Vermiform appendix (tissue), 1 donor: ENCODE results near the gene PER3.

DNA sequence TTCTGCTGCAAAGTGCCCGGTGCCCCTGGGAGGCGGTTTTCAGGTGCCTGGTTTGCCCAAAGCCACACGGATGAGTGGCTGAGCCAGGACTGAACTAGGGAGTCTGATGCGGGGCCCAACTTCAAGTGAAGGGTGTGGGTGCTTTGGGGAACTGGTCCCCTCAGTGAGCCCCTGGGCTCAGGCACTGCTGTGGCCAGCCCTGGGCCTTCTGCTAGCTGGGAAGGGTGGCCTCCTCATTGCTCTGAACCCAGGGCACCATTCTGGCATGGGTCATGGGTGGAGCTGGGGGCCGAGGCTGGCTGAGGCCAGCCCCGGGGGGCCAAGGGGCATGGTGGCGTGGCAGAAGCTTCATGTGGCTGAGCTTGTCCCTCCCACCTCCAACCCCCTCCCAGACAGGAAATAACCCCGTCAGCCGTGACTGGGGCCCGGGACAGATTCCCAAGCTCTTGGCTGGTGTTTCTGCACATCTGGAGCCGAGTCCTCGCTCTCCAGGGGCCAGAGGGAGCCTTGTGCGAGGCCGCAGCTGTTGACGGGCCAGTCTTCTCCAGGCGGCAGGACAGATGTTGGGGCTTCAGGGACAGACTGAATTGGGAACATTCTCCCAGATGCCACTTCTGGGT lies 2.0 kb upstream of the GPR153 start:
- PRO-cap, result no peak

- PRO-cap, result no peak
Observed at GRCh38 chr1:6273142-6273815, 12.4 kb upstream of the GPR153 start.

GRCh38 chr1:6275967-6276981 lies 15.4 kb upstream of the GPR153 start:
- PRO-cap, result unidirectional peak, minus-strand start at chr1:6276540

- PRO-cap, result no peak
Observed at GRCh38 chr1:6427582-6428532, 3.3 kb downstream of the ESPN start.

- PRO-cap, result no peak
Observed at GRCh38 chr1:6447632-6448712, 18.0 kb downstream of the TNFRSF25 start.

GRCh38 chr1:6450638-6451559 lies 15.1 kb downstream of the TNFRSF25 start:
- PRO-cap, result no peak

DNA sequence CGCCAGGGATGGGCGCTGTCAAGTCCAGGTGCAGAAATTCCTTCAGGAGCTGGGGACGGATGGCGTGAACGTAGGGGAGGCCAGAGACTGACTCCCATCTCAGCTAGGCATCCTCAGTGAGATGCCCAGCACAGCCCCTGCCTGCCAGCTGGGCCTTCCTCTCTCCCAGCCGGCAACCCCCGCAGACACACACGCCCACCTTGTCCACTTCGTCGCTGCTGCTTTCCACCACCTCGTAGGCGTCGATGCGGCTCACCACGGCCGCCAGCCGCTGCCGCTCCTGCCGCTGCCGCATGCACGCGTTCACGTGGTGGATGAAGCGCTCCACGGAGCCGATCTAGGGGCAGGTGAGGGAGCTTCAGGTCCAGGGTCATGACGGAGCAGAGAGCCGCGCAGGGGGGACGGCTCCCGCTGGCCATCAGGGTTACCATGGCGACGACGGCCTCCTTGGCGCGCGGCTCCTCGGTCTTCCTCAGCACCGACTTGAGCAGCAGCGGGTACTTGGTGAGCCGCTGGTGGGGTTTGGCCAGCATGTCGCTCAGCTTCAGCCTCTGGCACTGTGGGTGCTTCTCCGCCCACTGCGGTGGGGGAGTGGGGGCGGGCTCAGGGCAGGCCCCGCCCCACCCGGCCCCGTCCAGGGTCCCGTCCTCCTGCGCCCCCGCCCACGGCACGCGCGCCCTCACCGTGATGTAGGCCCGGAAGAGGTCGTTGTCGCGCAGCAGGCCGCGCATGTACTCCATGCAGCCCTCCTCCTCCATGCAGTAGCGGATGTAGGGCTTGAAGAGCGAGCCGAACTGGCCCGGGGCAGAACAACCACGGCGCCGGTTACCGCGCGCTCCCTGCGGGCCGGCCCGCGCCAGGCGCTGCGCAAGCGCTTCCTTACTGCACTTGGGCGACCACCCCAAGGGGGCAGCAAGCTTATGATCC lies 4.6 kb upstream of the TNFRSF25 start:
- PRO-cap, result no peak

DNA sequence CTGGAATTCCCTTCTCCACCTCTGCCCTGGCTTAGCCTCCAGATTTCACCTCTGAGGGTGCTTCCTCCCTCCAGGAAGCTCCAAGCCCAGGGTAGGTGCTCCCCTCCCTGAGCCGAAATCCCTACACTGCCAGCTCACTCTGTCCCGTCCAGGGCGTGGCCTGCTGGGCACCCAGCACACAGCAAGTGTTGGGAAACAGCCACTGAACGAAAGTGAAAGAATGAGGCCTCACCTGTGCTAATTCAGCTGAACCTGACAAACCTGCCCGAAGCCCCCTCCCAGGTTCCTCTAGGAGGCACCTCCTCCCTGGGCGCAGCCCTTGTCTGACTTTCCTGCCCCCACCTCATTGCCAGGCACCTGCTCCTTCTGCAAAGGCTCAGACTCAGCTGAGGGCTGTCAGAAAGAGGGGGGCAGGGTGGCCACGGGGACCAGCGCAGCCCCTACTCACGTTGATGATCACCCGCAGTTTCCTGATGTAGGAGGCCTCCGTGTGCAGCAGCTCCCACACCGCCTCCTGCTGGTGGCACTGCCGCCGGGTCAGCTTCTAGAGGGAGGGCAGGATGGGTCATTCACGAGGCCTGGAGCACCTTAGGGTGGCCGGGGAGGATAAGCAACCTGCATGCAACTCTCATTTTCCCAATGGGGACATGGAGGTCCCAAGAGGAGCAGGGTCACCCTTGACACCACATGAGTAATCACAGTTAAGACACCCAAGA lies 6.3 kb upstream of the TNFRSF25 start:
- PRO-cap, result no peak

- PRO-cap, result no peak
Observed at GRCh38 chr1:6501722-6503224, 10.8 kb upstream of the PLEKHG5 start.

DNA sequence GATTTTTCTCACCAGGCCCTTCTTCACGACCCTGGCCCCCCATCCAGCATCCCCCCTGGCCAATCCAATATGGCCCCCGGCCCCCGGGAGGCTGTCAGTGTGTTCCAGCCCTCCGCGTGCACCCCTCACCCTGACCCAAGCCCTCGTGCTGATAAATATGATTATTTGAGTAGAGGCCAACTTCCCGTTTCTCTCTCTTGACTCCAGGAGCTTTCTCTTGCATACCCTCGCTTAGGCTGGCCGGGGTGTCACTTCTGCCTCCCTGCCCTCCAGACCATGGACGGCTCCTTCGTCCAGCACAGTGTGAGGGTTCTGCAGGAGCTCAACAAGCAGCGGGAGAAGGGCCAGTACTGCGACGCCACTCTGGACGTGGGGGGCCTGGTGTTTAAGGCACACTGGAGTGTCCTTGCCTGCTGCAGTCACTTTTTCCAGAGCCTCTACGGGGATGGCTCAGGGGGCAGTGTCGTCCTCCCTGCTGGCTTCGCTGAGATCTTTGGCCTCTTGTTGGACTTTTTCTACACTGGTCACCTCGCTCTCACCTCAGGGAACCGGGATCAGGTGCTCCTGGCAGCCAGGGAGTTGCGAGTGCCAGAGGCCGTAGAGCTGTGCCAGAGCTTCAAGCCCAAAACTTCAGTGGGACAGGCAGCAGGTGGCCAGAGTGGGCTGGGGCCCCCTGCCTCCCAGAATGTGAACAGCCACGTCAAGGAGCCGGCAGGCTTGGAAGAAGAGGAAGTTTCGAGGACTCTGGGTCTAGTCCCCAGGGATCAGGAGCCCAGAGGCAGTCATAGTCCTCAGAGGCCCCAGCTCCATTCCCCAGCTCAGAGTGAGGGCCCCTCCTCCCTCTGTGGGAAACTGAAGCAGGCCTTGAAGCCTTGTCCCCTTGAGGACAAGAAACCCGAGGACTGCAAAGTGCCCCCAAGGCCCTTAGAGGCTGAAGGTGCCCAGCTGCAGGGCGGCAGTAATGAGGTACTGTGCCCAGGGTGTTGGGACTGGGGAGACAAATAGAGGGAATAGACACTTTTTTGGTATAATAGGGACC lies 859 bp downstream of the ZBTB48 start:
- PRO-cap, result no peak

- PRO-cap, result bidirectional peak, plus-strand start at chr1:6603584, minus-strand start at chr1:6603691; bidirectional peak, plus-strand start at chr1:6603816, minus-strand start at chr1:6603793
Observed at GRCh38 chr1:6603176-6603927, 683 bp upstream of the KLHL21 start.

GRCh38 chr1:6637962-6638946 lies 13.6 kb downstream of the THAP3 start:
- PRO-cap, result unidirectional peak, minus-strand start at chr1:6638320

GRCh38 chr1:6841077-6841891 lies 56.0 kb downstream of the CAMTA1 start:
- PRO-cap, result no peak

GRCh38 chr1:7149305-7149966 lies 364.2 kb downstream of the CAMTA1 start:
- PRO-cap, result no peak

DNA sequence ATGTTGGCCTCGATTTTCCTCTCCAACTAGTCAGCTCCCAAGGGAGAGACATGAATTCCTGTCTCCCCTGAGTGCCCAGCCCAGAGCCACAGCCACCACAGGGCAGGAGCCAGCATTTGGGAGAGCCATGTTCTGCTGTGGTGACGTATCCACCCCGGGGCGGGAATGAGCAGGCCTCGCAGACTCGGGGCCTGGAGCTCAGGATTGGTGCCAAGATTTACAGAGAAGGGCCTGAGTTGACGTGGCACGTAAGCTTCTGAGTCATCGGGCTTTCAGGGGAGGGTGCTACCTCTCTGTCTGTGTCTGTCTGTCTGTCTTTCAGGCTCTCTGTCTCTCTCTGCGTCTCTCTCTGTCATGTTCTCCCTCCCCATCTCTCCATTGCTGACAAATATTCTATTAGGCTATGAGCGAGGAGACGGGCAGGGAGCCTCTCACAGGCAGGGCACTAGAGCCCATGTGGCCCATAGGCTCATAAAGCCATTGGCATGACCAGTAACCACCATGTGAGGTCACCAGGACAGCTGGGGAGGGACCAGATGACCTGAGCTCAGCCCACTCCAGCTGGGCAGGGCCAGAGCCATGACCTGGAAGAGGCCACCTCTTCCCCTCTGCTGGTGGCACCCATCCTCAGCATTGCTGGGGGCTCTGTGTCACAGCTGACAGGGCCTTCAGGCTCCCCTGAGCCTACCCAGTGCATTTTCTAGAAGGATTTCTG lies 300.1 kb upstream of the VAMP3 start:
- PRO-cap, result bidirectional peak, plus-strand start at position 330 of the sequence, minus-strand start at position 167 of the sequence

DNA sequence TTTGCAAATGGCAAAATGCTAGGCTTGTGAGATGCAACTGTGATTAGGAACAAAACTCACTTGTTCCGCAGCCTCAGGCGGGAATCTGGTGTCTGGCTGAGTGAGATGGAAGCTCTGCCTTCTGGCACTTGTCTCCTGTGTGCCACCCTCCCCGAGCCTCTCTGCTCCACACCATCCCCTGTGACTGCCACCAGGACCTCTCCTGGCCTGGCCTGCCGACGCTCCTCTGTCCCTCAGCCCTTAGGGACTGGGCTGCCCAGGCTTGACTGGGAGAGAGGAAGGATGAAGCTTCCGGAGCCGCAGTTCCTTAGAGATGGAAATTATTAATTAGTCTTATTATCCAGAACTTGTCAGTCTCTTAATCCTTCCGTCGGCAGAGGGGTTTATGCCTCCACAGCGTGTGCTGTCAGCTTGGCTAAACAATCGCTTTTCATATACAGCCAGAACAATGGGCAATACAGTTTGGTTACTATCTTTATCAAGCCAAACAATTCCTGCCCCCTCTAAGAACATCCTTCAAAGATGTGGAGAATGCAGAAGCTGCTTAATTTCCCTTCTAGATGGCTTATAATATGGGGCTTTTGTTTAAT lies 292.8 kb upstream of the VAMP3 start:
- PRO-cap, result no peak

DNA sequence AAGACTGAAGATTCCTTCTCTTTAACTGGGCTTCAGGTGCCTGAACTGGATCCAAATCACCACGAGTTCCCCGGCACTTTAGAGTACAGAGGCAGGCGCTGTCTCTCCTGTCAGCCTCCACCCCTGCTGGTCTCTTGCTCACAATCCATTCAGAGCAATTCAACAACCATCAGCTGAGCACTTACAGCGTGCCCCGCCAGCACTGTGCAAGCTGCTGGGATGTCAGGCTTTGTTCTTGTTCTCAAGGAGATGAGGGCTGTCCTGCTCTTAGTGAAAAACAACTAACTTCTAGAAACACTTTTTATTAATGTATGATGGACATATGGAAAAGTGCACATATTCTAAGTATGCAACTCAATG lies 68.7 kb upstream of the VAMP3 start:
- PRO-cap, result unidirectional peak, minus-strand start at position 117 of the sequence

DNA sequence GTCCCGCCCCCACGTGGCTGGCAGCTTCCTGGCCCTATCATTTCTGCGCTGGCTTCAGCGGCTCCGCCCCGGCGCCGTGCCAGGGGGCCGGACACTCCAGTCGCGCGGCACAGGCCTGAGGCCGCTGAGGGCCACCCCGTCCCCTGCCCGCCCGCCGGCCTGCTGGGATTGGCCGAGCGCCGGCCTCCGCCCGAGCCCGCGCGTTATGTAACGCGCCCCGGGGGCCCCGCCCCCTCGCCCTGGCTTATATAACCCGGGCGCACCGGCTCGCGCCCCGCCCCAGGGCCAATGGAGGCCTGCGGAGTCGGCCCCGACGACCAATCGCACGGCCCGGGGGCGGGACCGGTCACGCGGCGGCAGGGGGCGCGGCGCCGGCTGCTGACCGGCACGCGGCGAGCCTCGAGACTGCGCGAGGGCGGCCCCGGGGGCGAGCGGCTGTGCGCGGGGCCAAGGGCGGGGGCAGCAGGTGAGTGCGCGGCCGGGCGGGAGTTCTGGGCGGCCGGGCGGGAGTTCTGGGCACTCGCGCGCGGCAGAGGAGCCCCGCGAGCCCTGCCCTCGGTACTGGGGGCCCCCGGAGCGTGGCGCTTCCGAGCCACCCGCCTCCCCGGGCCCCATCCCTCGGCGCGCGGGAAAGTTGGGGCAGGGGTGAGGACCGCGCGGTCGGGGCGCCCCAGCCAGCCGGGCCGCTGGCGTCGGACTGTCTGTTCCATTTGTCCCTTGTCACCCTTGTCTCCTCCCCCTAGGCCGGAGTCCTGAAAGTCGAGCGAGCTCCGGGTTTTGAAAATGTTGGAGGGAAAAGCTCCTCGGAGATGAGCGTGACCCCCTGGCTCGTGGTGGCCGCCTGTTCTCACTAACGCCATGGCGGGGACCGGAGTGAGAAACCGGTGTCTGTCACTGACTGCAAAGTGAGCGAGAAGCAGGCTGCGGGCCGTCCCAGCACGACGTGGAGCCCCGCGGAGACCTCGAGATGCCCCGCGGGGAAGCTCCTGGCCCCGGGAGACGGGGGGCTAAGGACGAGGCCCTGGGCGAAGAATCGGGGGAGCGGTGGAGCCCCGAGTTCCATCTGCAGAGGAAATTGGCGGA lies at the start of gene PER3:
PER3 (plus strand) TSS at position 381 of the 1,083 bp plus-strand sequence.
- PRO-cap, result bidirectional peak, plus-strand start at position 277 of the sequence, minus-strand start at position 219 of the sequence

- PRO-cap, result no peak
Observed at GRCh38 chr1:7853259-7853558, 344 bp upstream of the UTS2 start.

DNA sequence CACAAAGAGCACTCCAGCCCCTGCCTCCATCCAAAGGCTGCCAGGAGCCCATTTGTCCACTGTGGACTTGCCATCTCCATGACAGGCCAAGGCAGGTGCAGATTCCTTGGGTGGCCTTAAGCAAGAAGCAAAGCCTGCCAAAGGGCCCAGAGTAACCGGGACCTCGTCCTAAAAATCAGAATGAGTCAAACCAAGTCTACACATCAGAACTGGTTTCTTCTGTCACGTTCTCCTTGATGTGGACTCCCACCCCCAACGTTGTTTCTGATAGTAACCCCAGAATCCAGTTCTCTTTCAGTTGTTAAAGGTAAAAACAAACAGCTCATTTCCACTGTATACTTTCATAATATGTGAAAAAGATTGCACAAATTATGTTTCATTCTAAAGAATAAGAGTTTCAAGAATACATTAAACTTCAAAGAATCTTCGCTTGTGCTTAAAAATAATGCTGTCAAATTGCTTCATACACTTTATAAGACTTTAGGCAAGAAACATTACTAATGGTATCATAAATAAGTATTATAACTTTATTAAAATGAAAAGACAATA lies 14.8 kb downstream of the ERRFI1 start:
- PRO-cap, result no peak